Choroid plexus epithelial cell (primary cell): ENCODE data around the genes SLC4A11, HSPA12B and MAVS.

DNA sequence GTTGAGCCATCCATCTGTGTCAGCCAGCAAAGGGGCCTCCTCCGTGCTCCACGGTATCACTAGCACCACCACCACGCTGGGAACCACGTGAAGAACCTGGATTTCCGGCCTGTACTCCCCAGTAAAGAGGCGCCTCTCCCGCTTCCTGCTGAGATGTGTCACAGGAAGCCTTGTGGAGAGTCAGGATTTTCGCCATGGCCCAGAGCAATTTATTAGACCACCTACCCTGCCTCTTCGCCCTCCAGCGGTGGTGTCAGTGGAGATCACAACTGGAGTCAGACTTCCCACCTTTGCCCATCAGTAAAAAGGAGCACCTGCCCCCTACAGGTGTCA lies 28.7 kb downstream of the CPXM1 start:
- RRBS: no CpG with 5 or more reads among the region's 10 CpGs

GRCh38 chr20:2799504-2800151 lies 799 bp downstream of the CPXM1 start:
- RRBS: no CpG with 5 or more reads among the region's 24 CpGs

DNA sequence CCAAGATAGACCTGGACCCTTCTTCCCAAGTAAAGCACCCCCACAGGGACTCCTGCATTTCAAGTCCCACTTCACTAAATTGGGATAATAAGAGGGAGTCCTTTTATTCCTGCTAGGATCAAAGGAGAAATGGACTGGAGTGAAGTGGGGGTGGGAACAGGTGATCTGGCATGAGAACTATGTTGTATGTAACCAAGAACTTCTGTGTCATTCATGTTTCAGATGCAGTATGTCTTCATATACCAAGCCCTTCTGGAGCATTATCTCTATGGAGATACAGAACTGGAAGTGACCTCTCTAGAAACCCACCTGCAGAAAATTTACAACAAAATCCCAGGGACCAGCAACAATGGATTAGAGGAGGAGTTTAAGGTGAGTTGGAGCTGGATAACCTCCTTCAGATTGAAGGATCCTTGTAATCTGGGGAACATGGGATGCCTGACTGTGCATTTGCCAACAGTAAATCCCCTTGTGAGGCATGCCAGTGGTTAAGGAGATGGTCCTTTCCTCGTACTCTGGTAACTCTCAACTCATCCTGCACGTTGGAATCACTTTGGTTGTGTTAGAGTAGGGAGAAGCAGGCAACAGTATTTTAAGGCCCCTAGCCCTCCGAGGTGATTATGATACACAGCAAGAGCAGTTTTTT lies 19.0 kb upstream of the GNRH2 start:
- RRBS: no CpG with 5 or more reads among the region's 3 CpGs

DNA sequence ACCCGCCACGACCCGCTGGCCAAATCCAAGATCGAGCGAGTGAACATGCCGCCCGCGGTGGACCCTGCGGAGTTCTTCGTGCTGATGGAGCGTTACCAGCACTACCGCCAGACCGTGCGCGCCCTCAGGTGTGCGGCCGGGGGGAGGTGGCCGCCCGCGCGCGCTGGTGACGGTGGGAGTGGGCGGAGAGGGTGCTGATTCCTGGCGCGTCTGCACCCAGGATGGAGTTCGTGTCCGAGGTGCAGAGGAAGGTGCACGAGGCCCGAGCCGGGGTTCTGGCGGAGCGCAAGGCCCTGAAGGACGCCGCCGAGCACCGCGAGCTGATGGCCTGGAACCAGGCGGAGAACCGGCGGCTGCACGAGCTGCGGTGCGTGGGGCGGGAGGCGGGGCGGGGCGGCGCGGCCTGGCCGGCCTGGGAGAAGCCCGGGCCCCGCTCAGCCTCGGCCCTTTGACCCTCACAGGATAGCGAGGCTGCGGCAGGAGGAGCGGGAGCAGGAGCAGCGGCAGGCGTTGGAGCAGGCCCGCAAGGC lies 366 bp downstream of the MRPS26 start:
- RRBS: 2% methylated on average over 19 of the region's 60 CpGs

DNA sequence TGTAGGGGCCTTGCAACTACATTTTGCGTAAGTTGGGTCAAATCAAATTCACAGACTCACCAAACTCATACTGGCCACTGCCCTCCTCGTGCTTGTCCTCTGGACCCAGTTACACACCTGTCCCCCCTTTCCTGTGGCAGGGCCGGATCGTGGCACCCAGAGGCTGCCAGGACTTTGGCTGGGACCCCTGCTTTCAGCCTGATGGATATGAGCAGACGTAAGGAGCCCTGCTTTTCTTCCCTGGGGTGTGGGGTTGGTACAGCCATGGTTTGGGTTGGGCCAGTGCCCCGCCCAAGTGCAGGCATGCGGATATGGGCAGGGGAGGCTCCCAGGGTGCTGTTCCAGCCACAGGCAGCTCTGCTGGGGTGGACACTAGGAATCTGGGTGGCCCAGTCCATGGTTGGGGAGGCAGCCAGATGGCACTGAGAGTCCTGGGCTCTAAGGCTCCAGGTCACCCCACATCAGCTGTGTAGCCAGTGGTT lies 12.4 kb downstream of the ITPA start:
- RRBS: no CpG with 5 or more reads among the region's 7 CpGs

GRCh38 chr20:3239097-3239336 lies at the start of gene SLC4A11:
Gene SLC4A11 (minus strand): TSS chr20:3239190.
- RRBS: 2% methylated on average over 30 of the region's 37 CpGs

DNA sequence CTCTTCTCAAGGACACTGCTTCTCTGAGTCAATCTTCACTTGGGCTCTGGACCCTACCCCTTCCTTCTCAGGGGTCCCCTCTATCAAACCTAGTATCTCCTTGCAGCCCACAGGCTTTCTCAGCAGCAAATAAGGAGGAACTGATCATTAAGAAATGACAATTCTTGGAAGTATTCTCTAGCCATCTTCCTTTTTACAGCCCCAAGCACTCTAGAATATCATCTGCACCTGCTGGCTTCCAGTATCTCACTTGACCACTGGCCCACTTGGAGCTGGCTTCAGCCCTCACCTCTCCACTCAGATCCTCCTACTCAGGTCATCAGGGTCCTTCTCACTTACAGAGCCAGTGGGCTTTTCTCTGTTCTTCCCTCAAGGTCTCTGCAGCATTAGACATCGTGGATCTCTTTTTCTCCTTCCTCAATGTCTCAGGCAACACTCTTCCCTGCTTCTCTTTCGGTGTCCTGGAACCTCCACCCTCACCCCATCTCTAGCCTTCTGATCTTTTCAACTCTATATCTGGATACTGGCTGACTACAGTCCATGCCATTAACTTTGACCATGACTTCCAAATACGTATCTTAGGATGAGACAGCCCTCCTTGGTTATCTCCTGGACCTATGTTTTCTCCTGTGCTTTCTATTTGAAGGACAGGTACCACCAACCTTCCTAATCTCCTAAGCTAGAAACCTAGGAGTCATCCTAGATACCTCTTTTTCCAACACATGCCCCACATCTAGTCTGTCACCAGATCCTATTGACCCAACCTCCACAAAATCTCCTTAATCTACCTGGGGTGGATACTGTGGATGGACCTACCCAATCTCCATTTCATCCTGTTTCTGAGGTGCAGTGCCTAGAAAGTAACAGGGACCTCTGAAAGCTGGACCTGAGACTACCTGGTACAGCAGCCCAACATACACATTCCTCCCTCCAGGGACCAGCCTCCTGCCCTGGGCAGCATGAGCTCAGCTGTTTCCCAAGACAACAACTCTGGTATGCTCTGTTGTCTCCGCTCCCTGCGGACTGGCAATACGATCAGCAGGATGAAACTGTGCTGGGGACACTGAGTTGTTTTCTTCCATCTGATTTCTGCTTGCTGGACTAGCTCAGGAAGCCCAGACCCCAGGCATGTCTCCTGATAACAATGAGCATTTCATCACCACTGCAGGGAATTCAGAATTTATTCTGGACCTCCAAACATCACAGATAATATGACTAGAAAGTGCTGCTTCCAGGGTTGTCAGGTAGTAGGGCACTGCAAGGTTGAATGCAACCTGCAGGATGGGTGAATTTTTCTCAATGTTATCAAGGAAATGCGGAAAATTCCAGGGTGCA lies 38.4 kb upstream of the SLC4A11 start:
- RRBS: no CpG with 5 or more reads among the region's 7 CpGs

- RRBS: no CpG with 5 or more reads among the region's 6 CpGs
These were observed 24.4 kb downstream of the DNAAF9 start for GRCh38 chr20:3383143-3383473.

DNA sequence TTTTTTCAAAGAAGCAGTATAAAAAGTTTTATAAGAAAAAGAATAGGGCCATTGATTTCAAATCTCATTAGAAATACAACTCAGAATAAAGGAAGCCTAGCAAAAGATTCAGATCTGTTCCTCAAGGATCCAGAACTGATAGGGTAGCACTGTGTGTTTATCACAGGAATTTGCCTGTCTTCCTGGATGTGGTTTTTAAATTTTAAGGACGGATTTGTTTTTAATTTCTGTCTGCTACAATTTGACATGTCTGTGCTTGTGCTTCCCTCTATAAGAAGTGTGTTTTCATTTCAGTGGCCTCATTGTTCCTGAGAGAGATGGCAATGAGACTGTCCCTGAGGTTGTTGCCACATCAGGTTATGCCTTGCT lies 74.6 kb downstream of the ATRN start:
- RRBS: no CpG with 5 or more reads among the region's 1 CpG

DNA sequence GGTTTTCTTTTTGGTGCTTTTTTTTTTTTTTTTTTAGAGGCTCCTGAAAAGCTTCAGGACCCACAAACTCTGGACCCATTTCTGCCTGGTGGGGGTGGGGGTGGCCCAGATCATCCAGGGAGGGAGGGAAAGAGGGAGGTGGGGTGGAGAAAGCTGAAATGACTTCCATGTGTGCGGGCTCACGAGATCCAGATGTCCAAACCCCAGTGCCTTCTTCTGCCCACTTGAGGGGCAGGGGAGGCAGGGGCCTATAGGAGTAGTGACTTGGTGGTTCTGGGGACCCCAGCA lies 2.7 kb downstream of the ADAM33 start:
- RRBS: no CpG with 5 or more reads among the region's 2 CpGs

- RRBS: no CpG with 5 or more reads among the region's 3 CpGs
These were observed 5.7 kb upstream of the ADAM33 start for GRCh38 chr20:3687395-3688083.

DNA sequence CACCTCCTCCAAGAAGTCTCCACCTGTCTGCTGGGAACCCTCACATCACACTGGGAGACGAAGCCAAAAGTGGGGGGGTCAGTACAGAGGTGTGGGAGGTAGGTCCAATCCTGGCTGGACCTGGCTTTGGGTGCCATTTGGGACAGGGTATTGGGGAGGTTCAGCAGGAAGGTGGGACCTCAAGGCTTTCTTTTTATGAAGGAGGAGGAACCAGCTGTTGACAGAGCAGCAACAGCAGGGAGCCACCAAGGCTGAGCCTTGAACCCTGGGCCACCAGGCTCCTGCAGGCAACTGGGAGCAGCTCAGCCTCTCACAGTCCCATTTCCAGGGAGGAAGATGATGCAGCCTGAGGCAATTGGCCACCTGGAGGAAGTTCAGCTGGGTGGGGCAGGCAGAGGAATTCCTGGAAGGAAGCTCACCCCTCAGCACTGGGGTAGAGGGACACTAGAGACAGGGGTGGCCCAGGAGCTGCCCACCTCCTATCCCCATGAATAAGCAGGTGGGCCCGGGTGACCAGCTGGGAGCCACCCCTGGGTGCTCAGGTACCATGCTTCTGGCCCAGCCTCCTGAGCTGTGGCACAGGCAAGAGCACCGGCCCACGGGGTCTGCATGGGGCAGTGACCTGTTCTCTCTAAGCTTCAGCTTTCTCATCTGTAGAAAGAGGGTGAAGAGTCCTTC lies 3.7 kb upstream of the HSPA12B start:
- RRBS: 86% methylated on average over 2 of the region's 4 CpGs

GRCh38 chr20:3732283-3733097 lies at the start of gene HSPA12B:
Gene HSPA12B (plus strand): TSS chr20:3732685.
- RRBS: 3% methylated on average over 28 of the region's 70 CpGs

GRCh38 chr20:3733204-3733917 lies 876 bp downstream of the HSPA12B start:
- RRBS: no CpG with 5 or more reads among the region's 17 CpGs

DNA sequence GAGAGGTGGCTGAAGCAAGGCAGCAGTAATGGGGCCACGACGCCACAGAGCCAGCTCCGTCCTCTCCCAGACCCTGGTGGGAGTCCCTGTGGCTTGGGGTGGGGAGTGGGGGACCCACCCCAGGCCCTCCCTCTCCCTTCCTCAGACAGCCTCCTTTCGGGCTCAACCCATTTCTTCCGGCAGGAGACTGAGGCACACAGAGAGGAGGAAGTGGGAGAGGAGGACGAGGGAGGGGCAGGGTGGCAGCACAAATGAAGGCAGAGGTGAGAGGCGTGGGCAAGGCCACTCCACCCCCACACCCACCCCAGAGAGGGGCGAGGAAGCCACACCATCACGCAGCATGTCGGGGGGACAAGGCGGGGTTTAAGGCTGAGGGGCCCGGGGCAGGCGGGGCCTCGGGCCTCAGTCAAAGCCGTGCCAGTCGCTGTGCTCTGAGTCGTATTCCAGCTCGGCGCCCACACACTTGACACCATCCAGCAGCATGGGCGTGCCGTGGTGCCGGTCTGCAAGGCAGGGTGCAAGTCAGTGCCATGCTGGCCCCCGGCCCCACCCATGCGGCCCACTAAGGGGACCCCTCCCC lies 13.8 kb downstream of the ADISSP start:
- RRBS: no CpG with 5 or more reads among the region's 24 CpGs

DNA sequence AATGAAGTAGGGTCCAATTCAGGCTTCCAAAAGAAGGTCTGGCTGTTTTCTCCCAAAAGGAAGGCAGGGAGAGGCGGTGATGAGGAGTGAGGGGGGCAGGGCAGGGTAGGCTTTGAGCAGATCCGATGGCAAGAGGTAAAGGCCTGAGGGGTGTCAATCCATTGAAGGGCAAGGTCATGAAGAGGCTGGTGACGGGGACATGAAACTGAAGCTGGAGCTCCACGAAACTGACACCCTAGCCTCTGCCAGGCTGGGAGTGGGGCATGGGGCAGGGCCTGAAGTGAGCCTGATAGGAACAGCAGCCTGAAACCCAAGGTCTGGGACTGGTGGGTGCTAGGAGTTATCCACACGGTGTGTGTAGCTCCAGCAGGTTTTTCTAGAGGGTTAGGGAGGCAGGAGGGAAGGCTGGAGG lies 12.8 kb downstream of the ADISSP start:
- RRBS: no CpG with 5 or more reads among the region's 5 CpGs

- RRBS: 63% methylated on average over 11 of the region's 32 CpGs
These were observed 1.4 kb downstream of the CENPB start for GRCh38 chr20:3784819-3785765.

GRCh38 chr20:3843495-3844019 lies 3.1 kb upstream of the MAVS start:
- RRBS: no CpG with 5 or more reads among the region's 5 CpGs

- RRBS: 2% methylated on average over 22 of the region's 76 CpGs
These were observed at the start of gene MAVS for GRCh38 chr20:3846766-3847973. Gene MAVS (plus strand): TSS chr20:3846834.